ENCODE measurements around the genes TRIM33 and AMPD1.

- RRBS, result no CpG with 5 or more reads among the region's 4 CpGs
Observed at GRCh38 chr1:113931227-113931926, 2.3 kb downstream of the HIPK1 start.

GRCh38 chr1:114414259-114414952 lies 96.6 kb downstream of the TRIM33 start:
- RRBS, result no CpG with 5 or more reads among the region's 2 CpGs

- RRBS, result 1% methylated on average over 36 of the region's 122 CpGs
Observed at GRCh38 chr1:114510467-114511389, at the start of gene TRIM33. TRIM33 (minus strand) TSS chr1:114511203.

DNA sequence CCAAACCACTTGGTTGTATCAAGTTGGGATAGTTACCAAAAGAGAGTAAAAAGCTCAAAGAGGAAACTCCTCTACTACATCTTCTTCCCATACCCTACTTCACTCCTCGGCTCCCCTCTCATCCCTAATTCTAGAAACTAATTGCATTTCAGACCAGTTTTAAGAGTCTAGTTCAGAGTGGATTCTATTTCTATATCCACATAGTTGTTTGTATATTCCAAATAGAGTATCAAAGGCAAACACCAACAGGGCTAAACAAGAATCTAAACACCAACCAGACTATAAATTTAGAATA lies 29.8 kb upstream of the BCAS2 start:
- RRBS, result no CpG with 5 or more reads among the region's 1 CpG

DNA sequence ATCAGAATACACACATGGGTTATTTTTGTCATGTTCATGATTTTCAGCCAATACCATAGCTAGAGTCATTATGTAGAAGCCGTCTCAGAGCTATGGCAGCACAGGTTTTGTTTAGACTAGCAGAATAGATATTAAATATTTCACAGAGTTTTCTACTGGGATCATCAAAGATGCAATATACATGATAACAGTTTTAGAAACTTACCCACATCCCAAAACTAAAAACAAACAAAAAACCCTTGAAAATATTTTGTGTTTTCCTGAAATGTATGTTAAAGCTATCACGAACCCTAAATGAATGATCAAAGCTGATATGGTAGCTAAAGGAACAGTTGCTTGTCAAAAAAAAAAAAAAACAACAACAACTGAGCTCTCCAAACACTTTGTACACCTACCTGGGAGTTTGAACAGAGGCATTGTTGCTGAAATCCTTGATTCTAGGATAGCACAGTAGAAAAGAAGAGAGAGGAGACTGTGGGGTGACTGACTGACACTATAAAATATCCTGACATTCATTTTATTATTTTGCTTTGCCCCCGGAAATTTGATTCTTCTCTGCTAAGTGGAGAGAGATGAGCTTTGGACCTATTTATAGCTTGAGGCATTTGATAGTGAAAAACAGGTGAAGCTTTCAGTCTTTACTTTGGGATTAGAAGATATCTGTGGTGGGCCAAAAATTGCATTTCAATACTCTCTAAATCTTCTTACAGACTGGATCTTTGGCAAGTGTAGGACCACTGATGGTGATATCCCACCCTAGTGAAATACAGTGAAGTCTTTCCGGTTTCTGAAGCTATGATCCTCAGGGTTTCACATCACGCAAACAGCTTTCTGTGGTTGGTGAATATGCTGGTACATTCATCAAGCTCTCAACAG lies at the start of gene AMPD1:
TSS of gene AMPD1 (minus strand) at position 492 of the 876 bp plus-strand sequence.
- RRBS, result no CpG with 5 or more reads among the region's 5 CpGs

GRCh38 chr1:115189850-115190544 lies 100.7 kb upstream of the TSPAN2 start:
- RRBS, result no CpG with 5 or more reads among the region's 5 CpGs

- RRBS, result no CpG with 5 or more reads among the region's 8 CpGs
Observed at GRCh38 chr1:115426121-115426893, 88.3 kb upstream of the NGF start.

GRCh38 chr1:115431981-115432561 lies 94.0 kb upstream of the NGF start:
- RRBS, result no CpG with 5 or more reads among the region's 9 CpGs

DNA sequence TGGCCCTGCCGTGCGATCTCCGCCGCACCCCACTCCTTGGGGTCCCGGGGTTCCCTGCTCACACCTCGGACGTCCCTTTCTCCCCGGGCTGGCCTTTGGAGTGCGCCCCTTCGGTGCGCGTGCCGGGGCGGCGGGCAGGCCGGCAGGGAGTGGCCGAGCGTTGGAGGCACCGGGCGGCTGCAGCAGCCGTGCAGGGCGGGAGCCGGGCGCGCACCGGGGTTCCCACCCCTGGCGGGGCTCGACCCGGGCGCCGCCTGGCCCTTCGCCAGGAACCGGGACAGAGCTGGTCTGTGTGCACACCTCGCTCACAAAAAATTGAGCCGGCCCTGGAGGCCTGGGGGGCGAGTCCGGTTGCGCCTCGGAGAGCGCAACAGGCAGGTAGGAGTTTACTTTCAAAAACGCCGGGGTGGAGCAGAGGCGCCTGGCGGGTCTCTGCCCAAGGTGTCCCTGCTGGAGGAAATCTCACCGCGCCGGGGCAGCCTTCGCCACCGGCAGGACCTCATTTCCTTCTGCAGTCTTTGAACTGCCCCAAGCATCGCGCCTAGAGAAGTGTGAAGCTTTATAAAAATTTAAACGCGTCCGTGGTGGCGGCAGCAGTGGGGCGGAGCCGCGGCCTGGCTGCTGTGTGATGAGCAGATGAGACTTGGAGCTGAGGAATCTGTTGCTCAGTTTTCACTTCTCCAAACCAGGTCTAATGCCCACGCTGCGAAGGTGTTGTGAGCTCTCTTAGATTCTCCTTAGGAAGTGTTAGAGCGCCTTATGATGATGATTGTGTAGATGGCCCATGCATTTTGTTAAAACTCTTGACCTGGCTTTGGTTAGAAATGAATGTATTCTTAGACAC lies 781 bp downstream of the VANGL1 start:
- RRBS, result 1% methylated on average over 25 of the region's 61 CpGs

DNA sequence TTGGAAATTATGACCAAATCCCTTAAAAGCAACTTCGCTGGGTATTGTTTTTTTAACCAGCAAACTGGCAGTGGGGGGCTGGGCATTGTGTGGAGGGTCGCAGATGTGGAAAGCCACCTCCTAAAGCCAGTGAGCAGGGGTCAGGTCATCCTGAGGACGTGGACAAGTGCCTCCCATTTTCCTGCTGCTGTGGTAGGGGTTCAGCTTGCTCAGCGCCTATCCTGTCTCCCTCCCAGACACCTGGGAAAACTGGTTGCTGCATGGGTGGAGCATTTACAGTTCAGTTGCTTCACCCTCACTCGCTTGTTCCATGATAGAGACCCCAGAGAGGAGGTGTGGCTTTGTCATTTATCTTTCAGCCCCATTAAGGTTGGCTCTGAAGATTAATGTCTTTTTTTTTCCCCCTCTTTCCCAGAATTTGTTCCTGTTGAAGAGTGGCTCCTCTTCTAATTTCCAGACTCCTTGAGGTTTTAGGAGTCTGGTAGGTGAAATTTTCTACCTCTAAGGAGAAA lies 9.1 kb downstream of the VANGL1 start:
- RRBS, result no CpG with 5 or more reads among the region's 5 CpGs

DNA sequence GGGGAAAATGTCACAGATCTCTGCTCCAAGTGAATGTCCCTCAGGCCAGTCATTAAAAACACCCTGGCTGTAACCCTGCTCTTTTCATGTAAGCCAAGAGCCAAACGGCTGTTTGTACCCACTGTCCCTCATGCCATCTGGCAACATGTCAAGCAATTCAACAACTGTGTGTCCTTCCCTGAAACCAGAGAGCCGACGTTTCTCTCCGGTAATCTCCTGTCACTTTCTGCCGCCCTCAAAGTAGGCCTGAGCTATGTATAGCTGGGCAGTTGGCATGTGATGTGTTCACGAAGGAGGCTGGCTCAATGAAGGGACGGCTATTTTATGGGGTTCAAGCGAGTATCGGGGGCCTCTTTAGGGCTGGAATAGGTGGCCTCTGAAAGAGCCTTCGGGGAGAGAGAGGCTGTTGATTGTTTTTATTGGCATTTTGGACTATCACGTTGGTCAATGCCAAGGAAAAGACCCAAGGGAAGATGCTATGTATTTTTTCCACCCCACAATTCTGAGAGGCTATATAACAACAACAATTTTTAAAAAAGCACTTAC lies 14.5 kb downstream of the CASQ2 start:
- RRBS, result no CpG with 5 or more reads among the region's 11 CpGs

DNA sequence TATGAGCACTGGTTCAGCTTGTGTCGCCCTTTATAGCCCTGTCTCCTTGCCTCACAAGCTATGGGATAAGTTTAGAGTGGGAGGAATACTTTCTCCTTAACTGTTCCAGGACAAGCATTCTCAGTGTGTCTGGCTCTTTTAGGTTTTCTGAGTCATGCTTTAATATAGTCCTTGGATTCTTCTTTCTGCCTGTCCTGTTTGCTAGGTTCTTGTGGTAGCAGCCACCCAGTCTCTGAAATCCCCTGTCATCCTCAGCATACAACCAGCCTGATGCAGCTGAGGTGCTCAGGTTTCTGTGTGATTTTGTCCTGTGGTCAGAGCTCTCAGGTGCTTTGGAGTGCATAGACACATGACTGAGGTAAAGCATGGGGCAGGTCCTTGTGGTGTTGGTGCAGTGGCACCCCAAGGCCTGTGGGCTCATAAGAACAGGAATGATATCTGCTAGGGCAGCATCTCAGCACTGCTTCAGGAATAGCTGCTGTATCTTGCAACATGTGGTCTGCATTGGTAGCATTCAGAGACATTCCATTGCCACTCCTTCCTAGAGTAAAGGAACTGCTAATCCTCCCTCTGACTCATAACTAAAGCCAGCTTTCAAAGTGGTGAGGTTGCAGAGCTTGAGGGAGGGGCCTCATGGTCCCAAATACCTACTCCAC lies 14.2 kb upstream of the CASQ2 start:
- RRBS, result no CpG with 5 or more reads among the region's 1 CpG

- RRBS, result 5% methylated on average over 41 of the region's 62 CpGs
Observed at GRCh38 chr1:115838198-115838787, 2.6 kb downstream of the NHLH2 start.

DNA sequence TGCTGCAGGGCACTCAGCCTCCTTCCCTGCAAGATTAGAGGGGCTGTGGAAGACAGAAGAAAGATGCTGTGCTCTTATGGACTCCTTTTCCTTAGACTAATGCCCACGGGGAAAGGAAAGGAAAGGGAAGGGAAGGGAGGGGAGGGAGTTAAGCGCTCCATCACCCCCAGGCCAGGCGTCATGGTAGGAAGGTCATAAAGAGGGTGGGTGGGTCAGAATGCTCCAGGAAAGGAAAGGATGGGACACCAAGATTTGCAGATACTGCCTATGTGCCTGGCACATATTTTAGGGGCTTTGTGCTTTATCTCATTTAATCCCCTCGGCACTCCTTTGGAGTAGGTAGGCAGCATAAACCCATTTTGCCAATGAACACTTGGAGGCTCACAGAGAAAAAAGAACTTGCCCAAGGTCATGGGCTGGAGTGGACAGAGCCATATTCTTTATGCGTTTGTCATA lies 41.4 kb downstream of the MAB21L3 start:
- RRBS, result no CpG with 5 or more reads among the region's 5 CpGs

DNA sequence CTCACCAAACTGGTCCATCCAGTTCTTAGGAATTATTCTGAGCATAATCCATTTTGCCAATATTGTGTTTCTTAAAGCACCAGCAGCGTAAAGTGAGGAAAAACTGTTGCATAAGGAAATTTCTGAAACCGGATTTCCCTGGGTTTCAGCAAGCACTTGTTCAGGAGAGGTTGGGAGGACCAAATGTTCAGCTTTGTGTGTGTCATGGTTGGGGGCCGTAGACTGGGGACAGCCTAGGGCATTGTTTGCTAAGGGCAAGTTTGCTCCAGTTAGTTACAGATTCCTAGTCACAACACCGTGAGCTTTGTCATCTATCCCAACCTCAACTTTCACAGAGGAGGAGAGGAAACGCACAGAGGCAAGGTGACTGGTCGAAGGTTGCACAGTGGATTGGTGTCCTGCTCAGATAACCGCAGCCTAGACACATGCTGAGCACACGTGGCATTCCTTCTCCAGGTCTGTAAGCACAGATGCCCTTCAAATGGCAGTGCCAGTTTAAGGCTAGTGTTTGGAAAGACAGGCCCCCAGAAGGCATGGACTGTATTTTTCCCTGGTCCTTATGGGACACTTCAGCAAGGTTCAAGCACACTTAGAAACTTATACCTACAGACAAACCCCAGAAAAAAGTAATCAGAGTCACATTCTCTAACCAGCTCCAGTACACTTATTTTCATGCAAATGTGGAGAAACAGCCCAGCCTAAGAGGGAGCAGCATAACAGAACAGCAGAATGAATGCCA lies 60.7 kb upstream of the ATP1A1 start:
- RRBS, result no CpG with 5 or more reads among the region's 8 CpGs

DNA sequence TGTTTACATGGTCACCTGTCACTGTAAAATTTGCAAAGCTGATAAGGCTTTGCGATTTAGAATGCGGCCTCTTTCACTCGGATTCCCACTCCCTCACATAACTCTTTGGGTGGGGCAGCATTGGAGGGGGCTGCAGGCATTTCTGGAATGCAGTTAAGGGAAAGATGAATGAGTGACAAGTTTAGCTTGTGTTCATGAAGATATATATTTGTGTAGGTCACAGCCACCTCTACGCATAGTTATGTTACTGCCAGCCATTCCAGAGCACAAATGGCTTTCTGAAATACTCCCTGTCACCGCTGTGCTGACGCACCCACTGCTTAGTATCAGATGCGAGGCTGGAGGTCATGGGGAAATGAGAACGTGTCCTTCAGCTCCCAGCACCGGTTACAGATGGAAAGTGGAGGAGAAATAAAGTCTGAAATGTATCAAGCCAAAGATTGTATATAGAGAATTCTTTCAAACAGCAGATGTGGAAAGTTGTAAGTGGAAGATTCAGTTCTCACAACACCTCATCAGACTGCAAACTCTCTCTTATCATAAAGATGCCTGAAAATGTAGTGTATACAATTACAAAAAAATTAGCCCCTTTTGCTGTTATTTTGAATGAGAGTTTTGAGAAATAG lies 54.1 kb upstream of the ATP1A1 start:
- RRBS, result no CpG with 5 or more reads among the region's 9 CpGs

- RRBS, result no CpG with 5 or more reads among the region's 5 CpGs
Observed at GRCh38 chr1:116335672-116336159, 37.3 kb upstream of the ATP1A1 start.

DNA sequence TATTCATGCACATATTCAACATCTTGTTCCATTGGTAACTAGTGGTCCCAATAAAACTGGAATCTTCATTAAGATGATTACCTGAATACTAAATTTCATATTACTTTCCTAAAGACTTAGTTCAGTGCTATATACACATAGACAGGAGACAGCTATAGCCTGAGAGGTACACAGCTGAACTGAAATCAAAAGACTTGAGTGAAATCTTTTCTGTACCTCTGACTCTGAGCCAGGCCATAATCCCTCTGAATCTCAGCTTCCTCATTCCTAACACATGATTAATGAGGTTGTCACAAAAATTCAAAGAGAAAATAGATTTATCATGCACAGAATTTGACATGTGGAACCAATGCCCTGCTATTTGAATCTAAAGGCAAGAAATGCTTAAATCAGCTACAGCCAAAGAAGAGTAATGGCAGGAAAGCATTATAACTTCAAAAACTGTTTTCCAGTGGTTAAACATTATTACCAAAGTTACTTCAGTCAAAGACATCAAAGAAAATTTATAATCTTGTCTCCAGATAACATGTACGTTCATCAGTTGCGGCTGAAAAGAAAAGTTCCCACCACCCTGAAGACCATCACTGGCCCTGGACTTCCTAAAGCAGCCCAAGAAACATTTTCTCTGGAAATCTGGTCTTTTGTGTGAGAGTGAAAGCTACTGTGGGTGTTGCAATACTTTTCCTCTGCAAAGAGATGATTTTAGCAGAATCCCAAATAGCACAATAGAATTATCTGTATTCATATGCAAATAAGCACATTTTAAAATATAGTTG lies 13.9 kb upstream of the ATP1A1 start:
- RRBS, result no CpG with 5 or more reads among the region's 2 CpGs

DNA sequence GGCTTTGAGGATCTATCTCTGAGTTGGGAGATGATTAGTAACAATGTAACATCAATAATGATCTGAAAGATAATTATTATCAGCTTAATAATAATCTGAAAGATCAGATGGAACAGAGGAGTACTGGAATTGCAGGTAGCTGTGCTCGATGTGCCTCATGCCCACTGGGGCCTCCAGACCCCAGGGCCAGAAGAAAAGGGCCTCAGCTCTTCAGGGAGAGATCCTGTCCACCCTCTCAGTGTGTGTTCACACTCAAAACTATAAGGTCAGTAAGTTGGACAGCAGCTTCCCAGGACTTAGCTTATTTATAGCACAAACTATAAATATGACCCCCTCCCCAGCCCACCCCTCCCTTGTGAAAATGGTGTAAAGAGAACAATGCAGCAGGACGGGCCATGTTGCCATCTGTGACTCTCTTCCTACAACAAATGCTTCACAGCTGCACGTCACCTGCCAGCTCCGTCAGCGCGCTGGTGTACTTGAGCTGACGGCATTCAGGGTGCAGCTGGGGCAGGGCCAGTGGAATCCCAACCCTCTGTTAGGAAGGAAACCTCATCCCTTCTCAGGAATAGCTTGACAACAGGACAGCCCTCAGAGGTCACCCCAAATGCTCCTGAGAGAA lies 84.7 kb downstream of the ATP1A1 start:
- RRBS, result no CpG with 5 or more reads among the region's 7 CpGs

GRCh38 chr1:116465563-116466733 lies 92.9 kb downstream of the ATP1A1 start:
- RRBS, result no CpG with 5 or more reads among the region's 14 CpGs